Metastatic Breast Carcinoma in the Ovary (tissue), 3 donors: ENCODE measurements around the genes H4C7, H4C9, ZNF391 and ZNF184.

- PRO-cap, 3 experiments, result no peak in any of the 3 experiments
Observed at GRCh38 chr6:26193891-26194840, 2.9 kb downstream of the H3C4 start.

DNA sequence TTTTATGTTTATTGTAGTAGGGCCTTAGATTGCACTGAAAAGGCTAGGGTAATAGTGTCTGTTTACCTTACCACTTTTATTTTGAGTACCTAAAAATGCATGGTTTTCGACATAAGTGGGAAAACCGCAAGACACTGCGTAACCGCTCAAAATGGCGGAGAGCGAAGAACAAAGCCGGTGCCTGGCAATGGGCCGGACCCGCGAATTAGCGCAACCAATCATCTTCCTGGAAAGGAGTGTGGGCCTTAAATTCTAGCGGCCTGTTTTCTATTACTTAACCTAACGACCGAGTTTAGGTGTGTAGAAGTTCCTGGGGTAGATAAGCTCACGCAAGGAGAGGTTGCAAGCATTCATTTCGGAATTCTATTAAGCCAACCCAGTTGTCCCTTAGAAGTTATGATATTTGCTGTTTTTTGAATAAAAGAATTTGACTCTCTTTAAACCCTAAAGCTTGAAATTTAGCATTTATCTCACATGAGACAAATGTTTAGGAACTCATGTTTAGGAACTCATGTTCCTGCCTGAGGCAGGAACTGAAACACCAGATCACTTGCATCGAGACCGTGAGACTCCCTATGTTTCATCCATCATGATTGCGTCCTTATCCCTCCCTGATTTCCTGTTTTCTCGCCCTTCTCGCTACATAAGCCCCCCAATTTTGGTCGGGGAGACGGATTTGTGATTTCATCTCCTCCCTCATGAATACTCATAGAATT is 931 bp downstream of the H4C5 start:
- PRO-cap, 3 experiments, result peak in 3 of 3 experiments; most common plus-strand start position 303 of the sequence (in 2); most common minus-strand start position 144 of the sequence (in 1)

DNA sequence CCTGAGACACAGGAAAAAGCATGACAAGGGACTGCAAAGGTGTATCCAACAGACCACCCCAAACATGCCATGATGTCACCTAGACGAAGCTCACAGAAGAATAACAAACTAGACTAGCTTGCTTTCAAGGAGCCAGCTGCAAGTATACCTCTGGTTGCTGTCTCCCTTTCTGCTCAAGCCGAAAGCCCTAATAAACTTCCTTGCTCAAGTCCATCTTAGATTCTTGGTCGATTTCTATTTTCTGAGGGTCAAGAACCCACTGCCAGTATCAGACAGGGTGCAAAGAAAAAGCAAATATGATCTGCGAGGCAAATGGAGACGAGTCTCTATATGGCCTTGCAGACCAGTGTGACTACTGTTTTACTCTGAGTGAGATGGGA is 3.3 kb downstream of the H4C5 start:
- PRO-cap, 3 experiments, result no peak in any of the 3 experiments

DNA sequence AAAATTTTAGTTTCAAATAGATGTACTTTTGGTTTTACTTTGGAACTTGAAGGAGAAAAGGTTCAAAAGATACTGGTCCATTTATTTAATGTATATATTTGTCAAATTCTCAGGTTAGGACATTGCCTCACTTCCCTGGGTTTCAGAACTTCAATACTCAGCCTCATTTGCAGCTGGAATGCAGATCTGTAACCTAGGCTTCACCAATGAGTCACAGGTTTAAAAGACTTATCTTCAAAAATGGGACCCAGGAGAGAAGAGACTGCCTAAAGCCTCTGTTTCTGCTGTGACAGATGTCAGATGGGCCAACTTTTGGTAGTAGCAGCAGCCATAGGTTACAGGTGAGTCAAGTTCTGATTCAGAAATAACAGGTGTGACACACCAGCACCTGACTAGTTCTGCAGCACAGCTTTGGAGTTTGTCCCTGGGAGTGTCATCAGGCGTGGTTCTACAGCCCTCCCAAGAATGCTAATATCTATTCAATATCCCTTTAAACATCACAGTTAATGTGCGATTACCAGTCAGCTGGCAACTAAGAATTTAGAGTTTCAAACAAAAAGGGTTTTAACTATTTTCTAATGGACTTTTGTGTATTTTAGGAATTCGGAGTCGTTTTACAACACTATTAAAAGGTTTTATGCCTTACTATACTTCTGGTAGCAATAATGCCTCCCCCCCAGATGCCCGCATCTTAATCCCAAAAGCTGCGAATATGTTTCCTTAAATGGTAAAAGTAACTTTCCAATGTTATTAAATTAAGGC is 3.0 kb downstream of the H4C6 start:
- PRO-cap, 3 experiments, result no peak in any of the 3 experiments

GRCh38 chr6:26246769-26247297 is at the start of gene H4C7:
Gene H4C7, minus strand, starts transcription at chr6:26246996.
- PRO-cap, 3 experiments, result no peak in any of the 3 experiments

DNA sequence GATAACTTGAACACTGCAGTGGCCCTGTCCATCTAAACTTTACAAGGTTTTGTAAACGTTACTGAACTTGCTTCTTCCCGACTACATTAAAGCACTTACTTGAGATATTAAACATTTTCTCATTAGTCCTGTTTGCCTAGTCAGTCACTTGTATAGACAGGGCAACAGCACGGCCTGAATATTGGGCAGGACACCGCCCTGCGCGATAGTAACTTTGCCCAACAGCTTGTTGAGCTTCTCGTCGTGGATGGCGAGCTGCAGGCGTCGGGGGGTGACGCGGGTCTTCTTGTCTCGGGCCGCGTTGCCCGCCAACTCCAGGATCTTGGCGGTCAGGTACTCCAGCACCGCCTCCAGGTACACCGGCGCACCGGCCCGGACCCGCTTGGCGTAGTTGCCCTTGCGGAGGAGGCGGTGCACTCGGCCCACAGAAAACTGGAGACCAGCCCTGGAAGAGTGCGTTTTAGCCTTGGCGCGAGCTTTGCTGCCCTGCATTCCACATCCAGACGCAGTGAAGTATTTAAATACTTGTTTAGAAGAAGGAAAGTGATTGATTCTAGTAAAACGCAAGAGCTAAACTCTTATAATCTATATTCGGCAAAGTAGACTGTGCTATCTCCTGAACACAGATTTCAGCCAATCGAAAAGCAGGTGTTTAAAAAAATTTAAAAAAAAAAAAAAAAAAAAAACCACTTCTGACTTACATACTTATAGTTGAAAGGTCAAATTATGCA is 517 bp upstream of the H2BC10 start:
- PRO-cap, 3 experiments, result peak in 2 of 3 experiments; most common minus-strand start position 630 of the sequence (in 2)

GRCh38 chr6:26330075-26330670 is 34.8 kb upstream of the BTN3A2 start:
- PRO-cap, 3 experiments, result no peak in any of the 3 experiments

DNA sequence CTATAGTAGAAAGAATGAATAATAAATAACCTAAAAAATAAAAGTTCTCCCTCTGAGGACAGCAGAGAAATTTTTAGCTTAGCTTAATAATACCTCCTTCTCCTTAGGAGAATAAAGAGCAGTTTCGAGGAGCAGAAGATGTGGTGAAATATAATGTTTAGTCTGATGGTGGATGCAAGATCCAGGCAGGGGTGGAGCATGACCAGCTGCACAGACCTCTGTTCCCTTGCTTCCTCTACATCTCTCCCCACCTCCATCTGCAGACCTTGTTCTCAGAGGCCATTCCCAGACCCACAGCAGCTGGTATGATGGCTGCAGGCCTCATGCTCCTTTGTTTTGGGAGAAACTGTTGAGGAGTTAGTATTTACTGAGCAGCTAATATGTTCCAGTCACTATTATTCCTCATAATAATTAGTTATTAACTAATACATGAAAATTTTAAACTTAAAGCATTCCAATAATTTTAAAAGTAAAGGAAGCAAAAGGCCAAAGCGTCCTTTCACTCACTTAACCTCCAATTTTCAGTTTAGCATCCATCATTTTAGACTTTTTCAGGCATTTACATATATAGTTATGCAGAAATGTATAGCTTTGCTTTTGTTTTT is 1.6 kb downstream of the BTN3A2 start:
- PRO-cap, 3 experiments, result no peak in any of the 3 experiments

DNA sequence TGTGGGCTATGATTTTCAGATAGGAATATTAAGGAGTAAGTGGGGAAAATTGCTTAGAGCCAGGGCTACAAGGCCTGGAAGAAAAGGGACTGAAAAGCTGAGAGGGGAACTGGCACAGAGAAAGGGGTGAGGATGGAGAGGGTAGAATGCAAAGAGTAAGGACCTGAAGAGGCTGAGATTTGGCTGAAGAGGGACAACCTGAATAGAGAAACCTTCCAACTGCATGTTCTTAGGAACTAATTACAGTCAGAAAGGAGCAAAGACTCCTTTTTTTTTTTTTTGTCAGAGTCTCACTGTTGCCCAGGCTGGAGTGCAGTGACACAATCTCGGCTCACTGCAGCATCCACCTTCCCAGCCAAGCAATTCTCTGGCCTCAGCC is 16.7 kb downstream of the BTN2A1 start:
- PRO-cap, 3 experiments, result no peak in any of the 3 experiments

GRCh38 chr6:26520653-26520899 is 17.6 kb upstream of the HMGN4 start:
- PRO-cap, 3 experiments, result peak in 3 of 3 experiments; most common minus-strand start chr6:26520797 (in 3)

DNA sequence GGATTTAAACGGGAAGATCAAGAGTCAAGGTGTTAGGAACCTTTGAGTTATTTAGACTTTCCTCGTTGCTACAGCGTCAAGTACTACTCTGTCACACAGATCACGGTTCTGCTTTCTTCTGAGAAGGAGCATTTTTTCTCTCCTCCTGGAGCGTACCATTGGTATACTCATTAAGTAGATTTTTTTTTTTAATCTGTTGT is 17.4 kb downstream of the HMGN4 start:
- PRO-cap, 3 experiments, result no peak in any of the 3 experiments

DNA sequence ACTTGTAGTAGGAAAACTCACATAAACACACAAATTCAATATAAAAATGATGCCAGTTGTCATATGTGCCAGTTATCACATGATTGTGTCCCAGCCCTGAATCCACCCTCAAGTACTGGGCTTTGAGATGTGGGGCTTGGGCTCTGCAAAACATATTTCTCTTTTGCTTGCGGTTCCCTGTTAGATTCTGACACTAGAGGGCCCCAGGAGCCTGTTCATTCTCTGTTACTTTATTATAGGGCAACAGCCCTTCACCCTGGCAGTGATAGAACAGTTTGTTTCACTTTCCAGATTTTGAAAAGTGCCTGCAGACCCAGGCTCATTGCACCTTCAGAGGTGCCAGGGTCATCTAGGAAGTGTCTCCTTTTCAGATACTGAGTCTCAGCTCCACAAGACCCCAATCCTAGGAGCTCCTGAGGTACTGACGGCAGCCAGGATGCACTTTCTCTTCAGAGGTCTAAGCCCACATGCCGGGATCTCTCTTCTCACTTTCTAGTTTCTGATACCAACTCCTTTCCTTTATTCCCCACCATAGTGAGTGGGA is 10.7 kb downstream of the ABT1 start:
- PRO-cap, 3 experiments, result peak in 1 of 3 experiments; most common plus-strand start position 290 of the sequence (in 1)

DNA sequence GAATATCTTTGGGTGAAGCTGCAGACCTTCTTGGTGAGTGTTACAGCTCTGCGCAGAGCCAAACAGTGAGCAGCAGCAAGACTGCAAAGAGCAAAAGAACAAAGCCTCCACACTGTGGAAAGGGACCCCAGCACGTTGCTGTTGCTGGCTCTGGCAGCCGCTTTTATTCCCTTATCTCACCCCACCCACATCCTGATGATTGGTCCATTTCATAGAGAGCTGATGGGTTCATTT is 176.6 kb downstream of the H2BC11 start:
- PRO-cap, 3 experiments, result peak in 3 of 3 experiments; most common minus-strand start position 137 of the sequence (in 3)

DNA sequence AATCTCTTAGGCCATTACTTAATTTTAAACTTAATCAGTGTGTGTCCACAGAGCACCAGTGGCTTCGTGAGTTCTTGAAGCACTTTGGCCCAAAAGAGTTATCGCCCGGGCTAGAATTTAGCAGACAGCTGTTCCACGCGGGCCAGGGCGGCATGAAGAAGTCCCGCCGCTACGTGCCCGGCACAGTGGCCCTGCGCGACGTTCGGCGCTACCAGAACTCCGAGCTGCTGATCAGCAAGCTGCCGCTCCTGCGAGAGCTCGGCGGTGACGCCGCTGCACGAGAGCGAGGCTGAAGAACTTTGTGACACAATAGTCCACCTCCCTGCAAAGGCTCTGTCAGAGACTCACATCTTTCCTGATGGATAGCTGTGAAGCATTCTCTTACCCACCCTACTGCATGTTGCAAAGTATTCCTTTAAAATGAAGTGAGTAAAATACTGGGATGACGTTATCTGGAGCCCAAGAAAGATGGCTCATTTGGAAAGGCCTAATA is 919 bp downstream of the H2AC11 start:
- PRO-cap, 3 experiments, result peak in 2 of 3 experiments; most common plus-strand start position 211 of the sequence (in 1); most common minus-strand start position 229 of the sequence (in 1)

- PRO-cap, 3 experiments, result peak in 3 of 3 experiments; most common plus-strand start chr6:27139282 (in 2); most common minus-strand start chr6:27139194 (in 2)
Observed at GRCh38 chr6:27139081-27139349, at the start of gene H4C9. Gene H4C9, plus strand, starts transcription at chr6:27139282.

- PRO-cap, 3 experiments, result peak in 3 of 3 experiments; most common plus-strand start chr6:27146110 (in 2); most common minus-strand start chr6:27145978 (in 3)
Observed at GRCh38 chr6:27145519-27146516, 837 bp downstream of the H2BC12 start.

DNA sequence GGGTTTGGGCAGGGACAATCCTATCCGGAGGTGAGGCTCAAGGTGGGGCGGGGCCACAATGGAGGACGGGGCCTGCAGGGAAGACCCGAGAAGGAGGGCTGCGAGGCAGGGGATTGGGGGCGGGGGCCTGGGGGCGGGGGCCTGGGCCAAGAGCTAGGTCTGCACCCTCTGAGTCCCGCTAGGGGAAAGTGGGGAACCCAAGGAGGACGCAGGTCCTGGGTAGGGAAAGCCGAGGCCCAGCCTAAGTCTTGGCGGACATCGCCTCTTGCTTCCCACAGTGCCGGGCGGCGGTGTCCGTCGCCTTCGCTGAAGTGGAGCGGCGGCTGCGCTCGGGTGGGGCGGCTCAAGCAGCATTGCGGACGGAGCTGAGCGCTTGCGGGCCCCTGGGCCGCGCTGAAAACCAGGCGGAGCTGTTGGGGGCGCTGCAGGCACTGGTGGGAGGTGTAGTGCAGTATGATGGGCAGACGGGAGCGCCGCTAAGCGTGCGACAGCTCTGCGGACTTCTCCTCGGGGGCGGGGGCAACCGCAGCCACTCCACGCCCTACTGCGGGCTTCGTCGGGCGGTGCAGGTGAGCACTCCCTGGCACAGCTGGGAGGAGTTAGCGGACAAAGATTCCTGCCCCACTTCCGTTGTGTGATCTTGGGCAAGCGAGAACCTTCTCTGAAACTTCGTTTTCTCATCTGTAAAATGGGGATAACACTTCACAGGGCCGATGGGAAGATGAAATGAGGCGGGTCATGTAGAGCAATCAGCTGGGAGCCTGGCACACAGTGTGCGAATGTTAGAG is 4.2 kb downstream of the PRSS16 start:
- PRO-cap, 3 experiments, result peak in 3 of 3 experiments; most common plus-strand start position 58 of the sequence (in 3); most common minus-strand start position 402 of the sequence (in 2)

- PRO-cap, 3 experiments, result no peak in any of the 3 experiments
Observed at GRCh38 chr6:27293758-27294231, 18.3 kb downstream of the POM121L2 start.

DNA sequence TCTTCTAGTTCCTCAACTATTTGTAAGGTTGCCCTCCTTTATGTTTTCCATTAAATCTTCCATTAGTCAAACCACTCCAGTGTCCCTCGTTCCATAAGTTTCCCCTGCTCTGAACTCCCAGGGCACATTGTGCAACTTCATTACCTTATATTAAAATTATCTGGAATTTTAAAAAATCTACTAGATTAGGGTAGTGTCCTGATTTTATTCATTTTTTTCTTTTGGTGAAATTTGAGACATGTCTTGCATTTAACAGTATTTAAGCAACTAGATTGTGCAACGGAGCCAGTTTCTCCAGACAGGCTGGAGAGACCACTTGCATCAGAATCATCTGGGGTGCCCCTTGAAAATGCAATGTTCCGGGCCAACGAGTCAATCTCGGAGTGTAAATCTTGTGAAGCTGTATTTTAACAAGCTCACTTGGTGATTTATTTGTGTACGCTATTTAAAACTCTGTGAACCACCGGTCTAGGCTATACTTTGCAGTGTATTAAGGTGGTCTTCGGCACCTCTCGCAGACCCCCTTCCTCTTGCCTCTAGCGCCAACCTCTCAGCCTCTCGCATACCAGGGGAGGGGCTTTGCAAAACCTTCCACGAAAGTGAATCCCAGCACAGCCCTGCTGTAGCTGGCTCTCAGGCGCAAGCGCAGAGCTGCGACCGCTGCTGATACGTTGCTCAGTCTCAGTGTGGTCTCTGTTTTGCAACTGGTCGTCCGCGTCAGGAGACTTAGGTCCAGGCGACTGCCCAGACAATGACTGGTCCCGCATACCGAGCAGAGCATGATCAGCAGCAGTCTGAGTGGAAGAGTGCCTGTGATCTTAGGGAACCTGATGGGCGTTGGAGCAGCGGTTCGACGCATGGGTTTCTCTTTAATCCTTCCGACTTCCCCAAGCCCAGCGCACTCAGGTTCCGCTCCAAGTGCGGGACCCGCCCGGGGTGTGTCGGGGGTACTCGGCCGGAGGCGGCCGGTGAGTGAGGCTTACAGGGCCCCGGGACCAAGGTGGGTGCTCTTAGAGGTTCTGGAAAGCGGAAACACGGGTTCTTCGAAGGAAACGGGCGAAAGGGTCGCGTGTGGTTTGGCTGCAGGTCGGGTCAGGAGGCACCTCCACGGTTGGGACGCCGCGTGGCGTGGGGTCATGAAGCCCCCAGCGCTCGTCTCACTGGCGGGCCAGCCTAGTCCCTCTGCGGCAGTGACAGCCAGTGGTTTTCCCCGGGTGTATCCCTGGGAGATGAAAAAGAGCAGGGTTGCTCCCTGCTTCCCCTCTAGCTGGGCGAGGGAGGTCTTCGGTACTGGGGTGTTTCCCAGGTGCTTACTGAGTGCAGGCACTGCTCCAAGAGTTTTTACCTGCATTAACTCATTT is at the start of gene ZNF391:
Gene ZNF391, plus strand, starts transcription at position 684 of the 1,361 bp plus-strand sequence.
- PRO-cap, 3 experiments, result peak in 3 of 3 experiments; most common plus-strand start position 950 of the sequence (in 3); most common minus-strand start position 796 of the sequence (in 2)

GRCh38 chr6:27472605-27473439 is at the start of gene ZNF184:
Gene ZNF184, minus strand, starts transcription at chr6:27473105.
- PRO-cap, 3 experiments, result peak in 3 of 3 experiments; most common plus-strand start chr6:27473245 (in 3); most common minus-strand start chr6:27473105 (in 2)